HGPS cell (cell line): ENCODE measurements around a stretch of chr3.

DNA sequence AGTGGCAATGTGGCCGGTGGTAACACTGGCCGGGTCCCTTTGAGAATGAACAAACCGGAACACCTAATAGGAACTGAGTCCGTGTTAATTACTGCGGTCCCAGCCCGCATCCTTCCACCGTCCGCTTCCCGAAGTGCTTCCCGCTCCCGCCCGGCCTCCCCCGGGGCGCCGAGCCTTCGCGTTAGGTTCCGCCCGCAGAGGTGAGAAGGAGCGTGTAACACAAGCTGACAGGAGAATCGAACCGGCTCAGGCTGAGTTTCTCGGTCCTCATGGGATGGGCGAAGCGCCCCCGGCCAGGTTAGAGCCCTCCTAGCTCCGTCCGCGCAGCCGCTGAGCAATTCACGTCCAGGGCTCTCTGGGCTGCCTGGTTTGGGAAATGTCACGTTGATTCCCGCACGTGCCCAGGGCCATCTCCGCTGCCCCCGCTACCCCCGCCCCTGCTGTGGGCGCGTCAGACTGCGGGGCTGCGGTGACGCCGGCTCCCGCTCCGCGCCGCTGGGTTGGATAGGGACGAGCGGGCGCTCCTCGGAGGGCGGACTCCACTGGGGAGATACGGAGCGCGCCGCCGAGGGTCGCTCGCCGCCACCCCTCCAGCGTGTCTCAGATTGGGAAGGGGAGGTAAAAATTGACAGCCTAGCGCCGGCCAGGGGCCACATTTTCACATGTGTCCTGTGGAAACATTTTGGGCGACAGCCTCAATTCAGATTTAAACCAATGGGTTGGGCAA, 998 bp downstream of the CLDN11 start:
- RRBS = 10% methylated on average over 22 of the region's 64 CpGs

- RRBS = no CpG with 5 or more reads among the region's 1 CpG
Observed at GRCh38 chr3:170490932-170491173, 72.2 kb downstream of the CLDN11 start.

GRCh38 chr3:170689316-170689890, 103.5 kb upstream of the SLC7A14 start:
- RRBS = no CpG with 5 or more reads among the region's 4 CpGs

- RRBS = no CpG with 5 or more reads among the region's 3 CpGs
Observed at GRCh38 chr3:170760013-170760380, 110.0 kb downstream of the RPL22L1 start.

DNA sequence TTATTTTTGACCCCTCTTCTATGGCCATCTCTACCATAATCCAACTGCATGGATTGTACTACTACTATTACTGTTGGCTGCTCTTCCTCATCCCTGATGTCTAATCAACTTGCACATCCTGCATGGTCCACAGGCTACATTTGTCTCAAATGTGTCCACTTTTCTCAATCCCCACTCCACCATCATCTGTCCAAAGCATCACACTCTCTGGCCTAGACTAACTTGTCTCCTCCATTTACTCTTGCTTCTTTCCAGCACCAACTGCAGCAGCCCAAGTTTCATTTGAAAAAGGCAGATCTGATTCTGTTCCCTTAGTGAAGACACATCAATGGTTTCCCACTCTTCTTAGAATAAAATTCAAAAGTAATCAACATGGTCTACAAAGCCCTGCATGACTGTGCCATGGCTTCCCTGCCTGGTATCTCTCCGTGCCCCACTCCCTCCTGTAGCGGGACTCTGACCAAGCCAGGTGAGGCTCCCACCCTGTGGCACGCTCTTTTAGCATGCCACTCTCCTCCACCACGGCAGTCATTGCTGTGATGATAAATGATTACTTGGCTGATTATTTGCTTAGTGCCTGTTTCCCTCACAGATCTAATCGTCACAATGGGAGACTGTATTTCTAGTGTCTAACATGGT, 127.0 kb upstream of the SLC2A2 start:
- RRBS = no CpG with 5 or more reads among the region's 5 CpGs

DNA sequence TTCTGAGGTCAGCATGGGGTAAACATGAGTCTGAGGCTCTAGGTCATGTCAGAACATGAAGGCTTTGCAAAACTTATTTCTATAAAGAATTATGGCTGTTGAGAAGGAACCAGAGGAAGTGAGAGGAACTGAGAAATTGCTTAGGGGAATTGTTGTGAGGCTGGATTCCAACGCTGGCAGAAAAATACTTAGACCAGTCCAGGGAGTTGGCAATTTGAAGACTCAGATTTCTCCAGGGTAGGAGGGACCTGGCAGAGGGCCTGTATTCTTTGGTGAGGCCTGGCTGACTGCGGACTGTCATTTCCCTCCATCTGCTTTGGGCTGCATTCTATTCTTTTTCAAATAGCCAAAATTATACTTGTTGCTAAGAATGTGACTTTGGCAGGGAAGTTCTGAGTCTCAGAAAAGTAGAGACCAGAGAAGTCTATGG, 155.4 kb downstream of the PLD1 start:
- RRBS = no CpG with 5 or more reads among the region's 2 CpGs

GRCh38 chr3:171700152-171701404, 109.7 kb downstream of the PLD1 start:
- RRBS = no CpG with 5 or more reads among the region's 4 CpGs

DNA sequence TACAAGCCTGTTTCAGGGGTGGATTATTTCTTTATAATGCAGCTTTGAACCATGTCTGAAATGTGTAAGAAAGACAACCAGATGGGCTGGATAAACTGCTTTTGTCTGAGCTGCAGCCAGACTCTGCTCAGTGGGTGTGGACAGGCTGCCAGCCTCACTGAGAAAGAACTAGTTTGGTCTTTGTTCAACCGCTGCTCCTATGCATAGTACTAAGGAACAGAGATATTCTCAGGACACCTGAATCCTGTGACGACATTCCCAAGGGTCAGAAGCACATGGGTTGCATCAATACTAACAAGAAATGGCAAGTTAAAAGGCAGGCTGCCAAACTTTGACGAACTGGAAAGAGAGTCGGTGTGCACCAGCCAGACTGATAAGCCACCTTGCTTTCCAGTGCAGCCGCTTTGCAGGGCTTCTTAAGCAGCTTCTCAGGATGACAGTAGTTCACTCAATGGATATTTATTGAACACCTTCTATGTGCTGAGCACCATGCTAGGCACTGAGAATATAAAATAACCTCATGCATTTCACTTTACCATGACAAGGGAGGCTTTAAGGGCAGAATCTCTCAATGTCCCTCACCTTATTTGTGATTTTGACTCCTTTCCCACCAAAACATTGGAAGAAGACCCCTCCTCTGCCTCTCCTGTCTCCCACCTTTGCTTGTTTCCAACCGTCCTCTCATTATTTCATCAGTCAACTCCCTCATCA, 57.1 kb downstream of the PLD1 start:
- RRBS = no CpG with 5 or more reads among the region's 6 CpGs

- RRBS = no CpG with 5 or more reads among the region's 4 CpGs
Observed at GRCh38 chr3:171796682-171797335, 13.5 kb downstream of the PLD1 start.

DNA sequence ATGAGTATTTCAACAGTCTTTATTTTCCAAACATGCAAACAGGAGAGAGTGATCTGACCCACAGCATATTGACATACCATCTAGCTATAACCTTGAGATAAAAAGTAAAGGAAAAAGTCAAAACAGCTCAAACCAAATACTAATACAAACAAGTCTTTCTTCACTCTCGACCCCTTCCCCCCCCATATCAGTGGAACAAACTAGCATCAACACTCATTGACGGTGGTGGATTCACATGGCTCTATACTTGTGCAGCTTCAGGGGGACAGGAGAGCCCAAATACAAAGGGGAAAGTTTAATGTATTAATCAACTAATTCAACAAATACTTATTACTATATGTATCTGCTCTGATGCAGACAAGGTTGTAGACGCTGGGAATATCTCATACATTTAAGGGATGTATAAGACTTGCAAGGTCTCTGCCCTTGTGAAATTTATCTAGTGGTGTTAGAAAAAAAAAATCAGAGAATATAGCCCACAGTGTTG, 1.8 kb upstream of the TMEM212 start:
- RRBS = no CpG with 5 or more reads among the region's 3 CpGs

GRCh38 chr3:171931971-171932774, 89.0 kb downstream of the TMEM212 start:
- RRBS = no CpG with 5 or more reads among the region's 12 CpGs

GRCh38 chr3:171975359-171975791, 64.0 kb upstream of the FNDC3B start:
- RRBS = no CpG with 5 or more reads among the region's 4 CpGs

DNA sequence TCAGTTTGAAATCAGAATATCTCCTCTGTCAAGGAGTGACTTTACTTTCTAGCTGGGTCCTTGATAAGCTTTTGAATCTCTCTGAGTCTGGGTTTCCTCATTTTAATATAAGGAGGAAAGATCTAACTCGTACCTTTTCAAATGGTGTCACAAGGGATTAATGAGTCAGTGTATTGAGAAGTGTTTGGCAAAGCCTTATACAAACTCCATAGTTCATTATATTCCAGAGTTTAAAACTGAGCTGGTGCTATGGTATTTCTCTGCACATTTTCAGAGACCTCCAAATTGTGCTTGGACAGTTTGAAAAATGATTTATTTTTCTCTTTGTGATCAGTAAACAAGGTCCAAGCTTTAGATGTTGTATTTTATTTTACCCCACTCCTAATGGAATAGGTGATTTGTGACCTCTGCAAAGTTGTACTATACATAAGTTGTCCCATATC, 5.5 kb downstream of the FNDC3B start:
- RRBS = no CpG with 5 or more reads among the region's 1 CpG

- RRBS = no CpG with 5 or more reads among the region's 2 CpGs
Observed at GRCh38 chr3:172079182-172079592, 39.8 kb downstream of the FNDC3B start.

GRCh38 chr3:172115028-172115476, 75.7 kb downstream of the FNDC3B start:
- RRBS = no CpG with 5 or more reads among the region's 1 CpG

DNA sequence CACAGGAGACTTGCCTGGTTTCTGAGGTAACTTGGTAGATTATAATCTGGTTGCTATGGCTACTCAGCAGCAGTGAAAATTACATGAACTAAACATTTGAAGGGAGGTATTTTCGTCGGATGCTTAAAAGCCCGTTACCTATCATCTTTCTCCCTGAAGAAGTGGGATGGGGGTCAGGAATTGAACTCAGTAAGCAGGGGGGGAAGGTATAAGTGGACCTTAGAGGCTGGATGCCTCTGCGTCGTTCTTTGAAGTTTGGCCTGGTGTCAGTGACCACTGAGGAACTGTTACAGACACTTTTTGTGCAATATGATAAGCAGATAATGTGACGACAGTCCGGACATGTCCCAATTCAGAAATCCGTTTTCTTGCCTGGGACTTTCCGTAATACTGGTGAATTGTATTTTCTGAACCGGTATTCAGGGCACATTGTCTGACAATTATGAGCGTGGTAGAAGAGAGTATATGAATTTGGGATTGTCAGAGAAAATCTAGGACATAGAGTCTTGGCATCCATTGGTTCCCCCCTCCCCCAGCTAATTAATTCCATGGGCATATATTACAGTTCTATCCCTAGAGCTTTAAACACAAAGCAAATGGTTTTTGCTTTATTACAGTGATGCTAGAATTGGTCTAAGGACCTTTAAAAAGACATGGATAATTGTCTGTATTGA, 91.1 kb downstream of the FNDC3B start:
- RRBS = 90% methylated on average over 4 of the region's 11 CpGs

GRCh38 chr3:172194730-172195367, 155.5 kb downstream of the FNDC3B start:
- RRBS = no CpG with 5 or more reads among the region's 4 CpGs

- RRBS = no CpG with 5 or more reads among the region's 2 CpGs
Observed at GRCh38 chr3:172210900-172211496, 171.6 kb downstream of the FNDC3B start.

- RRBS = no CpG with 5 or more reads among the region's 2 CpGs
Observed at GRCh38 chr3:172280218-172280585, 168.1 kb downstream of the GHSR start.